ENCODE measurements around the genes PRSS22 and NAA60.

- PRO-cap, result no peak
Observed at GRCh38 chr16:2764304-2765054, 12.0 kb downstream of the SRRM2 start.

DNA sequence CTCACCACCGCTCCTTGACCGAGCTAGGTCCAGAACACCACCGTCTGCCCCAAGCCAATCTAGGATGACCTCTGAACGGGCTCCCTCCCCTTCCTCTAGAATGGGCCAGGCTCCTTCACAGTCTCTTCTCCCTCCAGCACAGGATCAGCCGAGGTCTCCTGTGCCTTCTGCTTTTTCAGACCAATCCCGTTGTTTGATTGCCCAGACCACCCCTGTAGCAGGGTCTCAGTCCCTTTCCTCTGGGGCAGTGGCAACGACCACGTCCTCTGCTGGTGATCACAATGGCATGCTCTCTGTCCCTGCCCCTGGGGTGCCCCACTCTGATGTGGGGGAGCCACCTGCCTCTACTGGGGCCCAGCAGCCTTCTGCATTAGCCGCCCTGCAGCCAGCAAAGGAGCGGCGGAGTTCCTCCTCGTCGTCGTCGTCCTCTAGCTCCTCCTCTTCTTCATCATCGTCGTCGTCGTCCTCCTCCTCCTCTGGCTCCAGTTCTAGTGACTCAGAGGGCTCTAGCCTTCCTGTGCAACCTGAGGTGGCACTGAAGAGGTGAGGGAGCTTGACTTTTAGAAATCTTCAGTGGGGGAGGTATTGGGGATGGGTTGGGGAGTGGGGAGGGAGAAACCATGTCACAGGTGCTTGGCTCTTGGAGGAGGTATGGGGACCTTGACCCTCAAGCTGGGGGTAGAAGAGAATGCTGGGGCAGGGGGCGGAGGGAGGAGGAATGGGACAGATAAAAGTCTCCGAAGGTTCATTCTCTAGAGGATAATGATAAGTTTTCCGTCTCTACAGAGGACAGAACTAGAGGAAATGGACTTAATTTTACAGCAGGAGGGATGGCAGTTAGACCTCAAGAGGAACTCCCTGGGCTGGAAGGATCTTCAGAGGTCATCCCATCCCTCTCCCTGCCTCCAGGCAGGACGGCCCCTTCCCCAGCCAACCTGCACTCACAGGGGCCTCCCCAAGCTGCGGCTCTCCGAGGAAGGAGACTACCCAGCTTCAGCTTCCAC, 9.1 kb downstream of the ELOB start:
- PRO-cap, result no peak

- PRO-cap, result no peak
Observed at GRCh38 chr16:2770416-2770918, 6.6 kb downstream of the ELOB start.

DNA sequence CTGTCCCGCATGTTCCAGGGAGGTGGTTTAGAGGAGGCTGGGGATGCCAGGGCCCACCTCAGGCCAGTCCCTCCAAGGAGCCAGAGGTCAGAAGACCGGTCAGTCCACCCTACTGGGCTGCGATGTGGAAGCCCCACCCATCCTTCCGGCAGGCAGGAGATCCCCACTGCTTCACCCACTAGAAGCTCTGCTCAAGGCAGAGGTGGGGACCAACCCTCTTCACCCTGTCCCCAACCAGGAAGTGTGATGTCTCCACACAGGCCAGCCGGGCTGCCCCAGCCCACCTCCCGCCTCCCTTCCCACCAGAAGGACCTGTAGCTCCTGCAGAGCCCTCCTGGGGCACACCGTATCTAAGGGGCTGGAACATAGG, 11.8 kb downstream of the ZG16B start:
- PRO-cap, result no peak

DNA sequence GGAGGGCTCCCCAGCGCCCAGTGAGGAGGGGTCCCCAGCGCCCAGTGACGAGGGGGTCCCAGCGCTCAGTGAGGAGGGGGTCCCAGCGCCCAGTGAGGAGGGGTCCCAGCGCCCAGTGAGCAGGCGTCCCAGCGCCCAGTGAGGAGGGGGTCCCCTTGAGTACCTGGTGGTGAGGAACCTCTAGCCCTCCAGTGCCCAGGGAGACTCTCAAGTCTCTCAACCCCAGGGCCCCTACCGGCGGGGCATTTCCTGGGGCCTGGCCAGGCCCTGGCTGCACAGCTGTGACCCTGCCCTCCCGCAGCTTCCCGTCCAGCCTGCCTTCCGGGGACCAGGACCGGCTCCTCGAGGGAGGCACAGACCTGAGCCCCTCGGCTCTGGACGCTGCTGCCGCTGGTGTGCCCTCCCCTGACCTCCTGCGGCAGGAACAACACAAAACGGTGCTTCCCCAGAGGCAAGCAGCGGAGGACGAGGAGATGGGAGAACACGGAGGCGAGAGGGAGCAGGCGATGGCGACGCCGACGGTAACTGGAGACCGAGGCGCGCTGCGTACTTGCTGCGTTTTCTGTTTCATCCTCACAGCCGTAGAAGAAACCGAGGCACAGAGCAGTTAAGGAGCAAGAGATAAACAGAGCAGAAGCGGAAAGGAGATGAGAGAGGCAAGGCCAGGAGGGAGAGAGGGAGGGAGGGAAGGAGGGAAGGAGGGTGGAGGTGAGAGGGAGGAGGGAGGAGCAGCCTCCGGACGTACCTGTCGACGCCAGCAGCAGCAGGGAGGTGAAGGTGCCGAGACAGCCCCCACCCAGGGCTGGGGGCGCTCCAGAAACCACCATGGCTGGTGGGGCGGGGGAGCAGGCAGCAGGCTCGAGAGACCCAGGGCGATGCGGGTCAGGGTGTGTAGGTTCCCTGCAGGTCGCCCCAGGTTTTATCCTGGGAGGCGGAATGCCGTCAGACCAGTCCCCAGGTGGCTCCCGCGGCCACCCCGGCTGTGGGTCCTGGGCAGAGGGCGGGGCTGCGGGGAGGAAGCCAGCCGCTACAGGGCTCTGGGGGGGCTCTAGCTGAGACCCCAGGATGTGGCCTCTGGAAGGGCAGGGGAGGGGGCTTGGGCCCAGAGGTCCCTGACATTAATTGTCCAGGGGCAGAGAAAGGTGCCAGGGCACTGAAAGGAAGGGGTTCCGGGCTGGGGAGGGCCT, at the start of gene PRSS22:
PRSS22 (minus strand) TSS at position 893 of the 1,187 bp plus-strand sequence.
- PRO-cap, result no peak

- PRO-cap, result no peak
Observed at GRCh38 chr16:2883423-2884488, 741 bp downstream of the FLYWCH2 start.

DNA sequence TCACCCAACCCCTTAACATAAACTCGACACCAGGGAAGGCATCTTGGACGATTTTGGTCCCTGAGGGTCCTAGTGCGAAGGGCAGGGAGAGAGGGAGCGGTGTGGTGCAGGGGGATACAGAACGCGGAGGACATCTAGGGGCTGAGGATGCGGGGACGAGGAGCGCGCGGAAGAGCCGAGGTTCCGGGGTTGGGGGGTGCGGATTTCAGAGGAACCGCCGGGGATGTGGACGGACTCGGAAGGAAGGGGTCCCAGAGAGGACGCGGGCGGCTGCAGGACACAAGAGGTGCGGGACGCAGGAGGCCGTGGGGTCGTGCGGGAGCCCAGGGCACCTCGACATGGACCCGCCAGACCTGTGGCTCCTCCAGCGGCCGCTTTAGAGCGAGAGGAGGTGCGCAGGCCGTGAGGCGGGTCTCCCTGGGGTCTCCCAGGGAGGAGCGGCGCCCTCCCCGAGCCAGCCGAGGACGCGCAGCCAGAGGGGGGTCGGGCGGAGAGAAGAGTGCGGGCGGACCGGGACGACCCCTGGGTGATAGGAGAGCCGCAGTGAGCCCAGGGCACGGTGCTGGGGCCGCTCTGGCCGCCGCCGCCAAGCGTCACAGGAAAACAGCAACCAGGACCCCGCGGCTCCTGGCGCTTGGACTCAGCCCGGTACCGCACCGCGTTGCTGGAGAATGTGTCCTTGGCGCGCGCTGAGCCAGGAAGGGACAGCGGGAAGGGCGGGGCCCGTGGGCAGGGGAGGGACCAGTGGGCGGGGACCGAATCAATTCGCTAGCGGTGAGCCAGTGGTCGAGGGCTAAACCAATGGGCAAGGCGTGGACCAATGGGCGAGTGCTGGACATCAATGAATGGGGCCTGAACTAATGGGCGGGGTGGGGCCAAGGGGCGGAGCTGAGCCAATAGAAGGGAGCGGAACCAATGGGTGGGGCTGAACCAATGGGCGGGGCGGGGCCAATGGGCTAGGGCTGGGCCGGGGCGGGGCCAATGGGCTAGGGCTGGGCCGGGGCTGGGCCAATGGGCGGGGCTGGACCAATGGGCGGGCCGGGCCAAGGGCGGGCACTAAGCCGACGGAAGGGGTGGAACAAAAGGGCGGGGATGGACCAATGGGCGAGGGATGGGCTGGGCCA, 6.6 kb upstream of the FLYWCH1 start:
- PRO-cap, result unidirectional peak, minus-strand start at position 673 of the sequence

DNA sequence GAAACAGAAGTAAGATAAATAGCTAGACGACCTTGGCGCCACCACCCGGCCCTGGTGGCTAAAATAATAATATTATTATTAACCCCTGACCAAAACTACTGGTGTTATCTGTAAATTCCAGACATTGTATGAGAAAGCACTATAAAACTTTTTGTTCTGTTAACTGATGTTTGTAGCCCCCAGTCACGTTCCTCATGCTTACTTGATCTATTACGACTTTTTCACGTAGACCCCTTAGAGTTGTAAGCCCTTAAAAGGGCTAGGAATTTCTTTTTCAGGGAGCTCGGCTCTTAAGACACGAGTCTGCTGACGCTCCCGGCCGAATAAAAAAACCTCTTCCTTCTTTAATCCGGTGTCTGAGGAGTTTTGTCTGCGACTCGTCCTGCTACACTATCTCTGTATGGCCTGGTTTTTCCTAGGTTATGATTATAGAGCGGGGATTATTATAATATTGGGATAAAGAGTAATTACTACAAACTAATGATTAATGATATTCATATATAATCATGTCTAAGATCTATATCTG, 4.2 kb upstream of the FLYWCH1 start:
- PRO-cap, result no peak

DNA sequence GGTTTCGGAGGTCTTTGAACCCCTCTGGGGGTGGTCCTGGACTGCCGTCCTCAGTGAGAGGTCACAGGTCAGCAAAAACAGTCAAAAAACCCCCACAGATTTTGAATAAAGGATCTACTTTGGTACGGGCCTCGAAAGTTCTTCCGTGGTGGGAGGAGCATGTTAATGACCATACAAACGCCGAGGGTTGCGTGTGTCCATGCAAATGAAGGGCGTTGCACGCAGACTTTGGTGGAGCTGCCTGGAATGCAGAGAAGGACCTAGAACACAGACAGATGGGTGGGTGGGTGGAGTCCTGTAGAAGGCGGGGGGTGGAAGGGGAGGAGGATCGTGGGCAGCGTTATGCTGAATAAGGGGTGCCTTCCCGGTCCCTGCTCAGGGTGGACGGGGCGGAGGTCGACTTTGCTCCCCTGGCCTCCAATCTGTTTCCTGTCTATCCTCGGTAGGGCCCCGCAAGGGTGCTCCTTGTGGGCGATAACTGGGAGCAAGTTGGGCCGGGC, 842 bp upstream of the PAQR4 start:
- PRO-cap, result no peak

- PRO-cap, result bidirectional peak, plus-strand start at chr16:3004961, minus-strand start at chr16:3004756
Observed at GRCh38 chr16:3004677-3005309, 7.9 kb upstream of the CLDN9 start.

DNA sequence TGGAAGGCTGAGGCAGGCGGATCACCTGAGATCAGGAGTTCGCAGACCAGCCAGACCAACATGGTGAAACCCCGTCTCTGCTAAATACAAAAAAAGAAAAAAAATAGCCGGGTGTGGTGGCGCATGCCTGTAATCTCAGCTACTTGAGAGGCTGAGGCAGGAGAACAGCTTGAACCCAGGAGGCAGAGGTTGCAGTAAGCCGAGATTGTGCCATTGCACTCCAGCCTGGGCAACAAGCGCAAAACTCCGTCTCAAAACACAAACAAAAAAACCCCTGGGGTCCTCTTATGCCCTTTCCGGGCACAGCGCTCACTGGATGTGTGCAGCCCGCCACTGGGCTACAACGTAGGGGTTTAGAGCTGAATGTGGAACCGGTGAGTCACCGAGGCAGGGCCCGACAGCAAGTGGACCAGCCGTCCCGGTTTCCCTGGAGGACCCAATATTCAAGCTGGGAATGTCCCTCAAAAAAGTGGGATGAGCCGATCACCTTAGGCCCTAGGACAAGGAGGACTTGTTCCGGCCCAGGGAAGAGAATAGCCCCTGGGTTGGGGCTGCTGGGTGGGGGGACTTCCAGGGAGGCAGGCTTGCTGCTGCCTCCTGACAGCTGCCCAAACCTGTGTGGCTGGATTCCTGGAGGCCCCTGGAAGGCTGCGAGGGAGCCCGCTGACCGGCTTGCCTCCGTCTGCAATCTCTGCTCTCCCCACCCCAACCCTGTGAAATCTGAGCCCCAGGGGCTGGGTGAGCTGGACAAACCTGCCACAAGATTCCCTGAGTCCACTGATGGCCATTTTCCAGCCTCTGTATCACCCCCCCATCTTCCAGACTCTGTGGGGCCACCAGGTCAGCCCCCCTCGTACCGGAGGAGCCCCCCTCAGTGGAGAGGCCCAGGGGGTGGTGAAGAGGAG, 3.1 kb upstream of the CLDN9 start:
- PRO-cap, result no peak

DNA sequence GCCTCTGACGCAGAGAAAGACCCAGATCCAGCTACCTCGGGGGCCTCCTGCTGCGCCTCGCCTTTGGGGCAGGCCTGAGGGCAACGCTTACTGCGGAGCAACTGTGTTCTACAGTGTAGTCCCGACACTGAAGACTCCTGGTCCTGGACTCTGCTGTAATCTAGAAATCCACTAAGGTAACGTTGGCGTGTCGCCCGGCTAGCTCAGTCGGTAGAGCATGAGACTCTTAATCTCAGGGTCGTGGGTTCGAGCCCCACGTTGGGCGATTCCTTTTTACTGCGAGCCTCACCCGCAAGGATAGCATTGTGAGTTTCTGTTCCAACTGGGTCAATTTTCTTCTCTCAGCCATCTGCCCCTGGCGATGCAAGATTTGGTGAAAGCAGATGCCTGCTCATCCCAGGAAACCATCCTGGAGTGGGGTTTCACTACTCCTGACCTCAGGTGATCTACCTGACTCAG, 40.7 kb downstream of the ZNF213 start:
- PRO-cap, result no peak

DNA sequence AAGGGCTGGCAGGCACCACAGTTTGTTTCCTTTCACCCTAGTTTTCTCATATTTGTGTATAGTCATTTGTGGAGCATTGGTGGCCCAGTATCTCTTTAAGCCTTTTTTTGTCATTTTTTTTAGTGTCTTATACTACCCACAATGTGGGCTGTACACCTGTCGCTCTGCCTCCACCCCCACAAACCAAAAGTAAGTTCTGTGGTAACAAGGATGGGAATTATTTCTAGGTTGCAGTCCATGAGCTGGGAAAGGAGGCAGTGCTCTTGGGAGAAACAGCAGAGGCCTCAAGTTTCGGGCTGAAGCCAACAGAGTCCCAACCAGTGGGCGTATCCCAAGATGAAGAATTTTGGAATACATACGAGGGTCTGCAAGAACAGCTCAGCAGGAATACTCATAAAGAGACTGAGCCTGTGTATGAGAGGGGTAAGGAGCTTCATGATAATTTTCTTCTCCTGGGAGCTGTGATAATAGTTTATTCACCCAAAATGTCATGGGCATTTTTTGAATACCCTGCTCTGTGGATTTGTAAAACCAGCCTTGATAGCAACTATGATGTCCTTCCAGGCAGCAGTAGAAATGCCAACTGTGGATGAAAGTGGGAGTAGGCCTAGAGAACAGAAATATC, 6.3 kb downstream of the ZNF75A start:
- PRO-cap, result no peak

DNA sequence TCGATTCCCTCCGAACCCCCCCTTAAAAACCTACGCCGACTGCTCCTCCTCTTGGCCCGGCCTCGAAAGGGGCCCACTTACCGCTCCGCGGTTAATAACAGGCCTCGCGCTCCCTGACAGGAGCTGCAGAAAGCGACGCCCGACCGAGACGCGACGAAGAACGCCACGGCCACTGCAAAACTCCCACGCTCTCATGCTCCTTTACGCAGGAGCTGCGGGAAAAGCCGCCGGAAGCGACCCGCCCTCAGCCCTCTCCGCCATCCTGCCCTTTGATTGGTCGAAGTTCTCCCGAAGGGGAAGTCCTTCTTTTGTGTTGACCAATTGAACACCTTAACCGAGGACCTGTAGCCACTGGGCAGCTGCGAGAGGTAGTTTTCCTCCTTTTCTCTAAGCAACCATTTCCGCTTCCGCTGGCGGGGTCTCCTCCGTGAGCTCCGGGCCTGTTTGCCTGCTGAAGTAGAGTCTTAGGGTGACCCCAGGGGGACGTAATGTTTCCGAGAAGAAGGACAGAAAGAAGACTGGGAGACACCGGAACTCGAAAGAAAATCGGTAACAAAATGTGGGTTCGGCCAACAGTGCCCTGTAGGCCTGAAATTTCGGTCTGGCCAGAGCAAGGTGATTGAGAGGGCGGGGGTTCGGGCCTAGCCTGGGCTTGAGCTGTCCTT, at the start of gene NAA60:
NAA60 (plus strand) TSS at position 402 of the 665 bp plus-strand sequence.
- PRO-cap, result bidirectional peak, plus-strand start at position 399 of the sequence, minus-strand start at position 193 of the sequence

- PRO-cap, result no peak
Observed at GRCh38 chr16:3578700-3579169, 1.5 kb upstream of the NLRC3 start.

GRCh38 chr16:3588823-3590060, 12.0 kb upstream of the NLRC3 start:
- PRO-cap, result no peak

- PRO-cap, result no peak
Observed at GRCh38 chr16:3612858-3613556, 1.6 kb upstream of the SLX4 start.

- PRO-cap, result no peak
Observed at GRCh38 chr16:3712747-3714049, 4.1 kb downstream of the TRAP1 start.

DNA sequence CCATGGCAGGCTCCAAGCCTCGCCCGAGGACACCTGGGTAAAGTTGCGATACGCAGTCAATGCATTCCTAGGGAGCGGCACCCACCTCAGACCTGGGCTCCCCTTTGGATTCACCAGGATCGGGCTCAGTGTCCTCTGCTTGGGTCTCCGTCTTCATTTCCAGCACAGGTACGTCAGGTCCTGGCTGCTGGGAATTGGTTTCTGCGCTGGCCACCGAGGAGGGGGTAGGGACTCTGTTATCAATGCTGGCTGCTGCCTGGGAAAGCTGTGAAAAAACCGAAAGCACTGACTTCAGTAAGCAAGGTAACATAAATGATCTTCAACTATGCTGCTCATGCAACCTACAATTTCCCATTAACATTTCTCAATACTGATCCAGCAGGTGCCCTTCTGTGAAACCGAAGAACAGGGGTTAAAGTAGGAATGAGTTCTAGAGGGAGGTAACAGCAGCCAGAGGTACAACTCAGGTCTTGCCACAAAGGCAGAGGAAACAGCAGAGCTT, 51.8 kb upstream of the TRAP1 start:
- PRO-cap, result no peak

DNA sequence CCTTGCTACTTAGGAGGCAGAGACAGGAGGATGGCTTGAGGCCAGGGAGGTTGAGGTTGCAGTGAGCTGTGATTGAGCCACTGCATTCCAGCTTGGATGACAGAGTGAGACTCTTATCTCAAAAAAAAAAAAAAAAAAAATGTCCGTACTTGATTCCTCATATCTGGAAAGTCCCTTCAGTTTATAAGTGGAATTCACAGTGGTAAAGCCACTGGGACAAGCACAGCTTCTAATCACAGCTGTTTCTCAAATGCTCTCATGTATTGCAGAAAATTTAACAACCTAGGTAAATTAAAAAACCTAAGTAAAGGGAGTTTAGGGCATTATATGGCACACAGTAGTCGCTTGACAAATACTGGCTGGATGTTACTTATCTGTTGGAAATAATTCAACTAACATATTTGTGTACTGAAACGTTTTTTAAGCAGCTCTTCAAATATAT, 78.8 kb upstream of the CREBBP start:
- PRO-cap, result no peak